Measurements from ENCODE around the gene MAP3K14.

- PRO-cap = no peak
These were observed 19.5 kb downstream of the SPATA32 start for GRCh38 chr17:45242321-45242787.

- PRO-cap = no peak
These were observed 16.3 kb upstream of the SPATA32 start for GRCh38 chr17:45278173-45278709.

GRCh38 chr17:45299309-45299786, 17.5 kb downstream of the MAP3K14 start:
- PRO-cap = no peak

GRCh38 chr17:45316117-45317146, at the start of gene MAP3K14:
Gene MAP3K14, minus strand, starts transcription at chr17:45317020.
- PRO-cap = bidirectional peak, plus-strand start at chr17:45317346, minus-strand start at chr17:45317020

DNA sequence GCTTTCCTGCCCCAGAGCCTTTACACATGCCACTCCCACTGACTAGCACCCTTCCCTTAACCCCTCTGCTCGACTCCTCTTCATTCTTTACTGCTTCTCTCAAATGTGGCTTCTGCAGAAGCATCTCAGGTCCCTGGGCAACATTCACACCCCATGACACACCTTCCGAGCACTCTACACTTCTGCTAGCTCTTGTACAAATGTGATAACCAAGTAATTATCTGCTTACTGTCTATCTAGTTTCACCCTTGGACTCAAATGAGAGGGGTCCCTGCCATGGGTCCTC, 39.5 kb downstream of the ARHGAP27 start:
- PRO-cap = no peak

DNA sequence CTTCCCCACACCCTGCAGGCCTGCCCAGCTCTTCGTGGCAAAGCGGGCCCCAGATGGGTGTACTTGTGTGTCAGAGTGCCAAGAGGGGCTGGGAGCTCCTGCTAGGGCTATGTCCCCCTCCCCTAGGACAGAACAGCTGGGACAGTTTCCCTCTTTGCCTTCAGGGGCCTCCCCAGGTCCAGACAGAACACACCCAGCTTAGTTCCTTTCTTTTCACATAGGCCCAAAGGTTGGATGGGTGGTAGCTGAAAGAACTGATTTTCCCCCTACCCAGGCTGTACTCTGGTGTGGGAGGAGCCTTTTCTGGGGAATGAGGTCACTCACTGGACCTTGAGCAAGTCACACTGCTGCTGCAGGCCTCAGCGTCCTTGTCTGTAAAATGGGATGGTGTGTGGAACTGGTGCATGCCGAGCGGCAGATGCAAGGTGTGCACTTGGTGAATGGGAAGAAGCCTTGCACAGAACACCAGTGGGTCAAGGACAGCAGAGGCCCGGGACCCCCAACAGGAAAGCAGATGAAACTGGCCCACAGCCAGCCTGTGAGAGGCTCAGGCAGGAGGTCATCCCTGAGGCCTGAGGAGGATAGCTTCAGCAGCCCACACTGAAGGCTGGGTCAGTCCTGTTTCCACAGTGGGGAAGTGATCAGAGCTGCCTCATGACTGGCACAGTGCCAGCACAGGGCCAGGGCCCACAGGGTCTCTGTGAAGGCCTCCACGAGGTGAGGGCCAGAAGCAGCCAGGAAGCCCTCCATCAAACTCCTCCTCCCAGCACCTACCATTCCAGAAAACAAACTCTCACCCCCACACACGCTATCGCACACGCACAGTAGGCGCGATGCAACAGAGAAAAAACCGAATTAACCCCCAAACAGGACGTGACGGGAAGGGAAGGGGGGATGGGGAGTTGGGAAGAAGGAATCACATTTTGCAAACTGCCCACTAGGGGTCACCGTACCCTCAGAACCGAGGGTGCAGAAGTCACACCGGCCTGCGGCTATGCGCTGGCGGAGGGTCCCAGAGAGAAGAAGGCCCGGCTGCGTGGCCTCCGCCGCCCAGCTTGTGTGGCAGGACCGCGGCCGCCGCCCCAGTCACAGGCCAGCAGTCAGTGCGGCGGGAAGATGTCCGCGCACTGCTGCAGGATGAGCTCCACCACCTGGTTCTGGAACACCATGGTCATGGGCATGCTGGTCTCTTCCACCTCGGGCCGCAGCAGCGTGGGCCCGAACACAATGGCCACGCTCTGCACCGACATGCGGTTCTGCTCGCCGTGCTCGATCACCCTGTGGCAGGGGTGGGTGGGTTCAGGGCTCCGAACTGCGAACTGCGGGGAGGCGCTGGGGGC, 37.8 kb downstream of the ARHGAP27 start:
- PRO-cap = no peak

DNA sequence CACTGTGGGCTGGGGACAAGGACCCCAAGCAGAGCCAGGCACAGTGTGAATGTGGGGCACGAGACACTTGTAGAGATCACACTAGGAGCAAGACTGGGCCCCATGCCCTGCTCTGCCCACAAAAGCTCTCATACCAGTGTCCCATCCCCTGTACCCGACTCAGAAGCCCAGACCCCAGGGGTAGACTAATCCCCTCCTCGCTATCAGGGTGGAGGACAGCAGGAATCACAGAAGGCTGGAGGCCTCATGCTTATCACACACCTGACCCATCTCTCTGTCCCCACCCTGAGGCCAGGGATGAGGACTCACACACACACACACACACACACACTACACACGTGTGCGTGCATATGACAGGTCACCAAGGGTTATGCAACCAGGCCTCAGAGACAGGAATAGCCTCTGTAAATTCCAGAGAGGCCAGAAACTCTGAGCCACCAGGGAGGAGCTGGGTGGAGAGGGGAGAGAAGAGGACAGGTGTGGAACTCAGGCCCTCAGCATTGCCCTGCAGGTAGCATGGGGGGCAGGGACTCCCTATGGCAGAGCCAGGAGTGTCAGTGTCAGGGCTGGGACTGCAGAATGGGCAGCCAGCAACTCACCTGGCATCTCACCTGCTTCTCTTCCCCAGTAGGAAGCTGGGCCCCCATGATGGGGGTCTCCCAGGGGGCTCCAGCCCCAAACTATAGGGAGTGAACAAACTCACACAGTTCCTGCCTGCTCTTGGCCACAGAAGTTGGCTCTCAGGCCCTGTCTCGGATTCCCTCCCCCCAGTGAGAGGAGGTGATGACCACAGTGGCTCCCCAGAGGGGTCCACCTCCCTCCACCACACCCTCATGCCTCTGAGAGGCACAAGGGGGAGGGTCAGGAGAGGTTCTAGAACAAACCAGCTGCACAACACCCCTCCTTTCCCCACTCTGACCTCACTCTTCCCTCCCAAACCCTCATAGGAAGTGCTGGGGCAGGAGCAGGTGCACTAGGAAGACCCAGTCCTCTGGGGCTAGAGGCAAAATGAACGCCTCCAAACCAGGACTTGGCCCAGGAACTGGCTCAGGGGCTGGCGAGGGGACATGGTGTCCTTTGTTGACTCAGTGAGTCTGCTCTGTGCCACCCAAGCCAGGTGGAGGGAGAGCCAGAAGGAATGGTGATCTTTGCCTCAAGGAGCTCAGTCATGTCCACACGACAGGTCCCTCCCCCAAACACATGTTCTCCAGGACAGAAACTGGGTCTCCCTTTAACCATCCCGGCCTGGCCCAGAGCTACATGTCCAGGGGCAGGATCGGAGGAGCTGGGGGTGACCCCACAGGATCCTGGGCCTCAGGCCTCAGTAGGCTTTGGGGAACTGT, 20.7 kb downstream of the ARHGAP27 start:
- PRO-cap = no peak

DNA sequence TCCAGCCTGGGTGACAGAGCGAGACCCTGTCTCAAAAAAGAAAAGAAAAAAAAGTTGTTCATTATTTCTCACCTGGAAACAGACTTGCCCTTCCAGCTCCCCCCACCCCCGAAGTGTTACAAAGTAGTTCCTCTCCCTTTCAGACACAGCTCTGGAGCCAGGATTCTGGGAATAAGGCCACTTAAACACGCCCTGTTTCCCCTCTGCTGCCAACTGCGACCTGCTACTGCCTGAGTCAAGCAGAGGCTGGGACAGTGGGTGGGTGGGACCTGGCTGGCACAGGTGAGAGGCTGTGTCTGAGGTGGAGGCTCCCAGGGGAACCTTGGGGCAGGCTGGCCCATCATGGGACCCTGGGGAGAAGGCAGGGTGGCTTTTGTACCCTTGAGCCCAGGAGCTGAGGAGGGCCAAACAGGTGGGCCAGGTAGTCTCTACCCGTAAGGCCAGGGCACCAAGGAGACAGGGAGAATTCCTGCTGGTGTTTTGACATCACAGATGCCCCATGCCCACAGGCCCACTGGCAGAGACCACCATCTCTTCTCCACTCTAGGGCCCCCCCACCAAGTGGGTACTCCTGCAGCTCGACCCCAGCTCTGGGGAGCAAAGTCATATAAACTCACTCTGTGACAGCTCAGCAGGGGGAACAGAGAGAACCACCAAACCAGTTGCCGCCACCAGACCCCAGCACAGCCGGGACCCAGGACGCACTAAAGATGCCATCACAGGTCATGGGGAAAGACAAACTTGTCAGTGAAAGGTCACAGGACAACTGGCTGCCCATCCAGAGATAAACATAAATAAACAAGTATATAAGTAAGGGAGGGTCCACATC, 14.0 kb downstream of the ARHGAP27 start:
- PRO-cap = no peak

GRCh38 chr17:45428126-45428626, 4.5 kb downstream of the ARHGAP27 start:
- PRO-cap = no peak

GRCh38 chr17:45429558-45430141, 3.0 kb downstream of the ARHGAP27 start:
- PRO-cap = no peak

GRCh38 chr17:45435662-45436113, 3.0 kb upstream of the ARHGAP27 start:
- PRO-cap = no peak

- PRO-cap = no peak
These were observed 15.3 kb upstream of the ARHGAP27 start for GRCh38 chr17:45447942-45448492.

GRCh38 chr17:45461693-45462376, 28.7 kb downstream of the PLEKHM1 start:
- PRO-cap = no peak

- PRO-cap = no peak
These were observed 129.8 kb upstream of the PLEKHM1 start for GRCh38 chr17:45620092-45620972.

GRCh38 chr17:45641068-45641863, 142.9 kb upstream of the CRHR1 start:
- PRO-cap = no peak

DNA sequence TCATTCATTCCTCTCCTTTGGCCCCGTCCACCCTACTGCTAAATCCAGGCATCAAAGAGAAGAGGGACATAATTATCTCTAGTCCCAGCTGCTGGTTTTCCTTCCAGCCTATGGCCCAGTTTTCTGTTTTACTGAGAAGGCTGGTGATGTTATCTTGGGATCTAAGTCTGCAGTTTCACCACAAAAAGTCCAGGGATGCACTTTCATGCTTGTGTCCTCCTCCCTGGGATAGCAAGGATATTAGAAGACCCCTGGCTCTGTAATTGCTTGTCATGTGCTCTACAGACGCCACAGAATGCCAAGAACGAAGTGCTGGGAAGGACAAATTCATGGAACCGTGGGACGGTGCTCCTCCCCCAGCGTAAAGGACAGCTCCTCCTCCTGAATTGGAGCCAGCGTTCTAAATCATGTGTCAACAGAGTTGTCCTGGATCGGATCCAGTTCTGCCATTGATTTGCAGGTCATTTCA, 8.5 kb downstream of the MAPT start:
- PRO-cap = no peak

DNA sequence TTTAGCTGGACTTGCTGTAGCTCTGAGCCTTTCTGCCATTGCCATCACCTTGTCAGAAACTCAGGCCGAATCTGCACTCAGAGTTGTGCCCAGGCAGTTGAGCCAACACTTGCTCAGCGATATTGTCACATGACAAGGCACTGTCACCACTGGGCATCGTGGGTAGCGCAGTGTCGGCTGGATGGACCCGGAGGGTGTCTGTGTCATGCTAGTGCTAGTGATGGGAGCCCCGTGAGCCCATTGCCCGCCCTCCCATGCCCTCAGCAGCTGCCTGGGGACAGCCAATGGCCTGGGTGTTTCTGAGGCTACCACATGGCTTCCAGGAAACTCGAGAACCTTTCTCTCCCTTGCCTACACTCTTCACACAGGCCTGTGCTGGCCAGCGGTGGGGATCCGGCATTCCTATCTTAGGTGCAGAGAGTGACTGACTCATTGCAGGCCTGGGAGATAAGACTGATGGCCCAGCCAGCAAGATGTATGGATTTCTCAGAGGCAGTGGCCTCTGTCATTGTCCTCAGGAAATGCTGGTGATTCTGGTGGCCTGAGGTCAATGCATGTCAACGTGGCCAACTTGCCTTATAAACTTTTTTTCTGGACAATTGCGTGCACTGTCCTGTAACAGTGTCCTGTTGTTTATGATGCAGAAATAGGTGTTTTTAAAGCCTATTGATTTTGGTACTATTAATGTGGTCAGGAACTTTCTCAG, 22.0 kb upstream of the STH start:
- PRO-cap = no peak

DNA sequence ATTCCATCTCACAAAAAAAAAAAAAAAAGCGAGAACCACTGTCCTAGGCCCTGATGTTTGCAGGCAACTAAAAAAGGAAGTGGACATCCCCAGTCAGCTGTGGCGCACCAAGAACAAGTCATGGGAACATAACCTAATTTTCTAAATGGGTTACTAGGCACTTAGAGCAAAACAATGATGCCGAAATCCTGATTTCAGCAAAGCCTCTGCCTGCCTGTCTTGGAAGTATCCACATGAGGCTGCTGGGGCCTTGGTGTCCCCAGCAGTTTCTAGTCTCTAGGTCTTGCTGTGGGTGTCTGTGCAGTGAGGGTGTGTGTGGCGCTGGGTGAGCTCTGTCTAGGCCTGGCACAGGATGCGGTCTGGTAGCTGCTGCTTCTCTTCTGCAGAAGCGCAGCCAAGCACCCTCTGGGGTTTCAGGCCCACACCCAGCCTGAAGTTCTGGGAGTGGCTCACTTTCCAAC, 21.0 kb downstream of the STH start:
- PRO-cap = no peak

DNA sequence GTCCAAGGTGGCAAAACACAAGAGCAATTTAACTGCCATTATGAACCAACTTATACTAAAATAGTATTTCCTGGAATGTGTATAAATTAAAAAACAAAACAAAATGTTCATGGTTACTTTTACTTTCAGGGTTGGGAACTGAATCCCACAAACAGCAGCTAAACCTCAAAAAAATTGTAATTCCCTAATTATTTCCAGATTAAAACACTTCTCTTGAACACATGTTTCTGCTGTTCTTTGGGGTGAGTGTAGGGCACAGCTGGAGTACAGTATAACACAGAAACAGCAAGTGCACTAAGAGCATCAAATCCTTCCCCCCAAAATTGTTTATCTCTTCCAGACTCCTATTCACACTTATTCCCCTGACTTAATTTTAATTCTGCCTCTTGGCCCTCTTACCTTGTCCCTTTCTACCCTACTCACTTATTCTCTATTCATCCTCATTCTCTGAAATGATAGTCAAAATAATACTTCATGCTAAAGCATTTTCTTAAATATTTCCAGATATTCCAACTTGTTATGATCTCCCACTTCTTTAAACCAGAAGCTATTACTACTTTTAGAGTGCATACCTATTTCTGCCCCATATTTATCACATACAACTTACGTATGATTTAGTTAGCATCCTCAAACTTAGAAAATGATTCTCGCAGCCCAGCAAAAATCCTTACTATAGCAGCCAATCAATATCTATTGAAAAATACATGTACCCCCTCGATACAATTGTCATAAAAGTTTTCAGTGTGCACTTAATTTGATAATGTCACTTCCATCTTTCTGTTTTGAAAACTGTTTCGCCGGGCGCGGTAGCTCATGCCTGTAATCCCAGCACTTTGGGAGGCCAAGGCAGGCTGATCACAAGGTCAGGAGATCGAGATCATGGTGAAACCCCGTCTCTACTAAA, 56.2 kb downstream of the KANSL1 start:
- PRO-cap = no peak

- PRO-cap = no peak
These were observed 30.5 kb upstream of the LRRC37A start for GRCh38 chr17:46264216-46265142.

Measured in ascending aorta (tissue), 1 donor.